ENCODE data around the genes RBM44 and KLHL30.

DNA sequence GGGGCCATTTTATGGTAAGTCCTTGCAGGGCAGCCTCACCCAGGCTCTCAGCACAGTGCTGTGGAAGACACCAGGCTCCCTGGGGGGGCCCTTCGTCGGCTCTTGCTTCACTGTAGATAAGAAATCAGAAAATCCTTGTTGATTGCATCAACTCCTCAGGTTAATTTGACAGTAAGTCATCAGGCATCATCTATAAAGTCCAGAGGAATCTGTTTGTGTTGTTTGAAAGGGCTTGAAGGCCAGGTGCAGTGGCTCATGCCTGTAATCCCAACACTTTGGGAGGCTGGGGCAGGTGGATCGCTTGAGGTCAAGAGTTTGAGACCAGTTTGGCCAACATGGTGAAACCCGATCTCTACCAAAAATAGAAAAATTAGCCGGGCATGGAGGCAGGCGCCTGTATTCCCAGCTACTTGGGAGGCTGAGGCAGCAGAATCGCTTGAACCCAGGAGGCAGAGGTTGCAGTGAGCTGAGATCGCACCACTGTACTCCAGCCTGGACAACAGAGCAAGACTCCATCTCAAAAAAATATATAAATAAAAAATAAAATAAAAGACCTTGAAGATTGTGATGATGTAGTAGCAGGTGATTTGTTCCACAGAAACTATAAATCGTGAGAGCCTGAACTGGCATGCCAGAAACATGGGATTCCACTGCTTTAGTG lies 43.0 kb upstream of the RBM44 start:
- PRO-cap = no peak

- PRO-cap = no peak
Observed at GRCh38 chr2:237756825-237757107, 41.8 kb upstream of the RBM44 start.

- PRO-cap = no peak
Observed at GRCh38 chr2:237798450-237798878, at the start of gene RBM44. RBM44 (plus strand) TSS chr2:237798779.

DNA sequence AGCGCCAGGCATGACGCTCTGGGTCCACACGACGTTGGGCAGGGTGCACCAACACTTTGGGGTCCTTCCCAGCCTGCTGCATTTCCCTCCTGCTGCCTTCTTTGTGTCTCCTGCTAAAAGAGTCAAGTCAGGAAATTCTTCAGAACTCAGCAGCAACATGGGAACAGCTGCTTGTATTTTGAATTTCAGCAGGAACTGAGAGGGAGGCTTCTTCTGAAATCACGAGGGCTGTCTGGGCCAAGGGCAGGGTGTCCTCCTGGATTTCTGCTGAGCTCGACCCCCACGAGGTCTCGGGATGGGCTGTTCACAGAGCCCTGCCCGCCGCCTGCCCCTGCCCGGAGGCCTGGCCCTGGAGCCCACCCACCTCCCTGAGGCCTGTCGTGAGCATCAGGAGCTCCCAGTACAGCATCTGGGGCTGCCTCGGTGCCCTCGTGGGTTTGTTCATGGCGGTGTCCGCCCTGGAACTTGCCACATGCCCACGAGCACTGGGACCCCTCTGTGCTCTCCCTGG lies 25.6 kb downstream of the RAMP1 start:
- PRO-cap = no peak

DNA sequence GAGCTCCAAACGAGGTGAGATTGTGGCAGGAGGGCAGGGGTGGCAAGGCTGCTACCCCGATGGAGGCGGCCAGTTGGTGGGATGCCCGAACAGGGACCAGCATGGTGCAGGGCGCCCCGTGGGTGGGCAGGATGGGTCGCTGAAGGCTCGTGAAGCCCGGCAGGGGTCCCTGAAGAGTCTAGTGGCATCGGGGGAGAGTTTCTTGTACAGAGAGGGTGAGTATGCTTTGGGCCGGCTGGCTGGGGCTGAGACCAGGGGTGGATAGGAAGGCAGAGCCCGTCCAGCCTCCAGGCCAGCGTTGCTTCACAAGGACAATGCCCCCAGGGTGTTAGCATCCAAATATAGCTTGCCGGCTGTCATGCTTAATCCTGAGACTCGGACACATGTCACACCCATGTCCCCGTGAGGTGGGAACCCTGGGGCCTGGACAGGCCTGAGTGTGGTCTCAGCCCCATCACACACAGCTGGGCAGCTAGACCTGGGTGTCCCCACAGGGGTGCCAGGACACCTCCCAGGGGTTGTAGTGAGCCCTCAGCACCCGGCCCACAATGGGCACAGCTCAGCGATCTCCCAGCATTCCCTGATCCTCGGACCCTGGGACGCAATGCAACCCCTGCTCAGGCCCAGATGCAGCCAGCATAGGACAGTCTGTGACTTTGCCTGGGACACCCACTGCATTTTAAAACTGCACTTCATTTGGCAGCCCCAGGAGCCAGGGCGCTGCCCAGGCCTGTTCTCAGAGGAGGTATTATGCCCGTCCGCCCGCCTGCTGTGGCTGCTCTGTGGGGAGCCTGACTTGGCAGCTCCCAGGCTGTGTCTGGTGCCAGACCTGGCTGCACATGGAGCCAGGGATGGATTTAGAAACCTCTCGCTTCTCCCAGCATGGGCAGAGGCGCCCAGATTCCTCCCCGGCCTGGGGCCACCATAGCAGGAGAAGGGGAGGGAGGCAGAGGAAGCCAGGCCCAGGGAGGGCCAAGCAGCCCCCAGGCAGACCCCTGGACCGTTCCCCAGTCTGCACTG lies 36.4 kb downstream of the RAMP1 start:
- PRO-cap = no peak

DNA sequence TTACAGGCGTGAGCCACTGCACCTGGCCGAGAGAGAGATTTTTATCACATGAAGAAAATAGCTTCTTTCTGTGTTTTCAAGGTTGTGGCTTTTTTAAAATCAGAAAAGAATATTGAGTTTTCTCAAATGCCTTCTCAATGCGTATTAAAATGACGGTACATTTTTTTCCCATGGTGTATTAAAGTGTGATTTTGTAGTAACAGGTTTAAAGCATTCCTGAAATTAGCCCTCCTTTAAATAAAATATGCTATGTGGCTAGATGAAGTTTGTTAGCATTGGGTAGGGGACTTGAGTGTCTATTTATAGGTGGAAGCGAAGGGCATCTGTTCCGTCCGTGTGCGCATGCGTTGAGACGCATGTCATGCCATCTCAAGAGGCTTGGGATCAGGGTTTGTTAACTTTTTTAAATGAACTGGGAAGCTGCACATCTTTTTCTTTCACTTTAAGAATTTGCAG lies 39.9 kb downstream of the RAMP1 start:
- PRO-cap = no peak

DNA sequence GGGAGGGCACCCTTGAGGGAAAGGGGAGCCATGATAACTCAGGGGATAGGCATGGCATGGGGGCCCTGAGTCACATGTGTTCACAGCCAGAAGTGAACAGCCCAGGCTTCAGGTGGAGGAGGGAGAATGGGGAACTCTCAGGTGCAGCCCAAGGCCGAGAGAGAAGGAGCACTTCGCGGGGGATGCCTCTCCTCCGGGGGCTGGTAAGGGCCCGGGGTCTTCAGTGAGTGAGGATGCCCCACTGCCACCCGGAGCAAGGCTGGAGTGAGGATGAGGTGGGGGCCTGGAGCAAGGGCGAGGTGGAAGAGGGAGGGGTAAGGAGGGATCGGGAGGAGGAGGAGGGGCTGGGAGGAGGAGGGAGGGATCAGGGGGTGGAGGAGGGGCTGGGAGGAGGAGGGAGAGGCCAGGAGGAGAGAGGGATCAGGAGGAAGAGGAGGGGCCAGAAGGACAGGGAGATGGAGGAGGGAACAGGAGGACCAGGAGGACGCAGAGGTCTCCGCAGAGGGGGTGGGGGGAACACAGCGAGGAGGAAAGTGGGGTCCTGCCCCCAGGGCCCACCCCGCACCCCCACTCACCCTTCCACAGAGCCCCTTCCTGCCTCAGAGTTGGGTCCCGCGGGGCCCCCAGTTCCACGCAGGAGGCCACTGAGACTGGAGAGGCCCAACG lies 42.7 kb downstream of the RAMP1 start:
- PRO-cap = no peak

GRCh38 chr2:237964911-237965594 lies 1.8 kb upstream of the UBE2F start:
- PRO-cap = no peak

- PRO-cap = no peak
Observed at GRCh38 chr2:238138275-238138830, at the start of gene KLHL30. KLHL30 (plus strand) TSS chr2:238138668.

DNA sequence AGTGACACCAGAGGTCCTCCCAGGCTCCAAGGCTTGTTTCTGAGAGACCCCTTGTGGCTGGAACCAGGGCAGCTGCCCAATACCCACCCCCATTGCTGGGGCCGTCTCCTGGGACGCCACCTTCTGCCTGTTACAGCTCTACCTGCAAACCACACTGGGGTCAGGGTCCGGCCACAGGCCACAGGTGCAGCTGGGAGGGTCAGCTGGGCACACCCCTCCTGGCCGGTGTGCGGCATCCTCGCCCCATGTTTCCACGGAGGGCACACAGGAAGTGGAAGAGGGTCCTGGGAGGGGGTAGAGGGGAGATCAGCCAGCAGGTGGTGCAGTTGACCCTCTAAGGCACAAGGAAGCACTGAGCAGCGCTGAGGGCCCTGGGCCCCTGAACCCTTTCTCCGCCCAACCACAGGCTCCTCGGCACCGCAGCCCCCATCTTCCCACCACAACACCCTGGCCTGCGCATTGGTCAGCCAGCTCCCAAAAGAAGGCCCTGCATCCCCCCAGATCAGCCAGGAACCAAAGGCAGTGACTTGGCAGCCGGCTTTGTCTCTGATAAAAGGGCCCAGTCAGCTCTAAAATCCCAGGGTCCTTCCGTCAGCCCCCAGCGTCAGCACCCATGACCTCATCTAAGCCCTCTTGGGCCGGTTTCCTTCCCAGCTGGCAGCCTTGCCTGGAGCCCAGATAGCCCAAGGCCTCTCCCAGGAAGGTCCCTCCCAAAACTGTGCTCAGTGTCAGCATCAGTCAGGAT lies 1.6 kb downstream of the ERFE start:
- PRO-cap = no peak

GRCh38 chr2:238249981-238250753 lies 10.3 kb upstream of the HES6 start:
- PRO-cap = no peak

DNA sequence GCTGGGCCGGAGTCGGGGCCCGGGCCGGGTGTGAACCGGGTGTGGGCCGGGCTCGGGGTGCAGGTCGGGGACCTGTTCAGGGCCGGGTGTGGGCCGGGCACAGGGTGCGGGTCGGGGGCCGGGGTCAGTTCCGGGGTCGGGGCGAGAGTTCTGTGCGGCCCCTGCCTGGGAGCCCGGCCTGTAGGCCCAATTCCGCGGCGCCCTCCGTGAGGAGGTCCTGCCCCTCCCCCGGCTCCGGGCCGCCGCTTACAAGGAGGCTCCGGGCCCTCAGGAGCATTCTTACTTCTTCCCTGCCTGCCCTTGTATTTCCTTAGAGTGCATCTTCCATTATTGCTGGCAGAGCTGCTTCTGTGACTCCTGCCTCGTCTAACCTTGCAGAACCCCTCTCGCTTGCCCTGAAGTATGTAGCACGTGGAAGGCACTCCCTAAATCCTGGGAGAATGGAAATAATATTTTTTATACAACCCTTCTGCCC lies 632 bp downstream of the TRAF3IP1 start:
- PRO-cap = no peak

DNA sequence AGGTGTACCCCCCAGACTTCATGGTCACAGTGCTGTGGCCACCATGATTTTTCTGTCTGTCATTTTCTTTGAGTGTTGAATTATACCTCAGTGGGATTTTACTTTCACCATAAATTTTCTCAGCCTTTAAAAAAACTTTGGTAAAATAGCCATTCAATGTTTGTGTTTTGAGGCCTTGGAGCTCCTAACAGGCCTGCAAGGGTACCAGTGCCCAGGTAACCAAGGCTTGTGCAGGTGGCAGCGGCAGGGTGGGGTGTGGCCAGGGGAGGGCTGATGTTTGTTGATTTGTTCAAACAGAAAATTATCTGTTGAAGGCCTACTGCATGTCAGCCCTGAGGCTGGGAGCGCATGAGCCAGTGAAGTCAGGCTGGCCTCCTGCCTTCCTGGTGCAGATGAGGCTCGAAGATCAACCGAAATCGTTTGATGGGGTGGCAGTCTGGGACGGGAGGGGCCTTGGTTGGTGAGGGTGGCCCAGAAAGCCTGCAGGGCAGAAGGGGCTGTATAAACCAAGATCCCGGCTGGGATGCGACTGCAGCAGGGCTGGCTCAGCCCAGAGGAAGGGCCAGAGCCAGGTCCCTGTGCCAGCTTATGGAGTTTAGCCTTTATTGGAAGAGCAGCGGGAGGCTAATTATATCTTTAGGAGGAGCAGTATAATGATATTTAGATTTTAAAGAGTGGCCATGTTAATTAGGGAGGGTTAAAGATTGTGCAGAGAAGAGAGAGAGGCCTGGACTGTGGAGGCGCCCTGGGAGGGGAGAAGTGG lies 24.8 kb downstream of the TRAF3IP1 start:
- PRO-cap = no peak

DNA sequence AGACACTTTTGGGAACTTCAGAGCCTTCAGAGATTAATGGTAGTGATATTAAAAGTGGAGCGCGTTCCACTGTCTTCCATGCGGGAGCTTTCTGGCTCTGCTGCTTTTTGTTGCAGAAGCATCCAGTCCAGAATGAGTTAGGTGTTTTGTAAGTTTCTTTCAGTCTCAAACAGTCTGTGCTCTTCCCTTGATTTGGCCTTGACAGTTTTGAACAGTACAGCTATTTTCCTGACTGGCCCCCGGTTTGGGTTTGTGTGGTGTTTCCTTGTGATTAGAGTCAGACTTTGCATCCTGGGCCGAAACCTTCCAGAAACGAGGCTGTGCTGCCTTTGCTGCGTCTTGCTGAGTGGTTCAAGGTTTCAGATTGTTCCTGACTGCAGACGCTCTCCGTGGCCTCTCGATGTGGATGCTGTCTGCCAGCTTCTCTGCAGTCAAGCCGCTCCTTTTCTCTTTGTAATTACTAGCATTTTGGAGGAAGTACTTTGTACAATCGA lies 49.0 kb downstream of the TRAF3IP1 start:
- PRO-cap = no peak

DNA sequence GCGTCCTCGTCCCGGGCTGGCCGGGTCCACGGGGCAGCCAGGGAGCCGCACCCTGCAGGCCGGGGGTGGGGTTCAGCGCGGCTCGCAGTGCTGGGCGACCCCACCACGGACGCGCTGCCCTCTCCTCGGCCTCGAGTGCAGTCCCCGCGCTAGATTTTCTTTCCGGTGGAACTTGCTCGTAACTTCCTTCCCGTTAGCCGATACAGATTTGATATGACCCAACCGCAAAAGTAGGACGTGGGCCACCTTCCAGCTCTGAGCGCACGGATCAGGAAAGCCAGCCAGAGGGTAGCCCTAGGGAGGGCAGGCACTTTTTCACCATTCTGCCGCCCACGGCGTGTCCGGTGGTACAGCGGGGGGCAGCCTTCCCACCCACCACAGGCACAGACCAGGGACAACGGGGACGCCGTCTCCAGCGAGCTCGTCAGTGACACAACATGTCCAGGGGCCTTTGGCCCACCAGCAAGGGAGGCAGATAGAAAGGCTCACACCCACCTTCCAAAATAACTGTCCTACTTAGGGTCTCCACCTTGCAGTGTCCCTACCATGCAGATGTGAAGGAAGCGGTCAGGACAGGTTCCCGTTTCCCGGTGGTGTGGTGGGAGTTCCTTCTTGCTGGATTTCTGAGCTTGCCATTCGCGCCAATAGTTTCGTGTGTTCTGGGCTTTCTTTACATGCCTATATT lies 614 bp downstream of the ASB1 start:
- PRO-cap = bidirectional peak, plus-strand start at position 228 of the sequence, minus-strand start at position 137 of the sequence

- PRO-cap = no peak
Observed at GRCh38 chr2:238433471-238433718, 6.7 kb downstream of the ASB1 start.

DNA sequence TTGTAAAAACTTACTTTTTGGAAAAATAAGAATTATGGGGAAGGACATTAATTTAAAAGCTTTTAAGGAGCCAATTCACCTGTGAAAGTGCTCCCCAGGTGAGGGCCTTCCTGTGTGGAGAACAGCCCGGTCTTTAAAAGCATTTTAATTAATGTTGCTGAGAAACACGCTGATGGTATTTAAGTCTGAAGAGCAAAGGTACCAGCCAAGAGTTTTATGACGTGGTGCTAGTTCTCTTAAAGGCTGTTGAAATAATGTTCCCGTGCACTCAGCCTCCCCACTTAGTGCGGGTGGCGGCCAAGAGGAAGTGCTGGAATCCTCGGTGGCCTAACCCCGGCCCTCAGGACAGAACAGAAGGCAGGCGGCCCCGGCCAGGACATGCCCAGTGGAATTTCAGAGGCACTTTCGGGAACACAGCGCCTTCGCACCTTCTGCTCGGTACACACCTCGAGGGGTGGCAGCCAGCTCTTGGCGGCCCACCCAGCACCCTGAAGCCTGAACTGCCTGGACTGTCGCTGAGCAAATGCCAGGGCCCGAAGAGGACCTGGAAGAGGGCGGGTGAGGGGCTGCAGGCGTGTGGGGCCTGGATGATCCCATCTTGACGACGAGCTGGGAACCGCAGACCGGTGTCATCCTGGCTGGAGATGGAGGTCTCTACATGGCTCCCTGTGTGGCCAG lies 142.8 kb downstream of the ASB1 start:
- PRO-cap = bidirectional peak, plus-strand start at position 346 of the sequence, minus-strand start at position 135 of the sequence

DNA sequence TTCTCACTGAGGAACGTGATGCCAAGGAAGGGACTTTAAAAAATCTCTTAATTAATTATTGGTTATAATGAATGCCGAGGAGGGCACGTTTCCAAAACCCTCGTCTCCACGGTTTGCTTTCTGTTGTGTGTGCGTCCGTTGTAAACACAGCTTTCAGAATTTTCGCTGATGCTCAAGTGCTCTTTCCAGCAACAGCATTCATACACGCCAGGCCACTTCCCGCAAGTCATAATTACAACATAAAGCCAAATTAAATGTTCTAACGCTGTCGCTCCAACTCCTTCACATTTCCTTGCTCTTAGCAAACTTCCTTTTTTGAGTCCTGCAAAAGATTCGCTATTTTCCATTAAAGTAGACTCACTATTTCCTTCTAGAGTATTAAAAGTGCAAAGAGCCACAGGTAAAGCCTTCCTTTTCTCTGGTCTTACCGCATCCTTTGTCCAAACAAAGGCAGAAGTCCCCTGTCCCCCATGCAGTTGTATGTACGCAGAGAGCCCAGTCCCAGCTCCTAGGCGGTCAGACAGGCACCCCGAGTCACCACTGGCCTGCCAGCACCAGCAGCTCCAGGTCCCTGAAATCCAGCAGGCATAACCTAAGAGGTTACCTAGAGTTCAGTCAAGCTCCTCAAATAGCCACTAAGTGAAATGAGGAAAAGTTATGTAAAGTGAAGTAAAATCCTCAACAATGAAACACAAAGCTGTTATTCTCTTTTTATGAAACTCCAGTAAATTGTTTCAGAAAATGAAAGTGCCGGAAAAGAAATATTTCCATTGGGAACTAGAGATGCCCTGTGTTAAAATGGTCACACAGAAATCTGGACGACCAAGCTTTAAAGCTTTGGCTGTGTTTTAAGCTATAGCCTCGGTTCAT lies 60.5 kb upstream of the TWIST2 start:
- PRO-cap = no peak

- PRO-cap = no peak
Observed at GRCh38 chr2:238791403-238791714, 56.5 kb upstream of the TWIST2 start.

DNA sequence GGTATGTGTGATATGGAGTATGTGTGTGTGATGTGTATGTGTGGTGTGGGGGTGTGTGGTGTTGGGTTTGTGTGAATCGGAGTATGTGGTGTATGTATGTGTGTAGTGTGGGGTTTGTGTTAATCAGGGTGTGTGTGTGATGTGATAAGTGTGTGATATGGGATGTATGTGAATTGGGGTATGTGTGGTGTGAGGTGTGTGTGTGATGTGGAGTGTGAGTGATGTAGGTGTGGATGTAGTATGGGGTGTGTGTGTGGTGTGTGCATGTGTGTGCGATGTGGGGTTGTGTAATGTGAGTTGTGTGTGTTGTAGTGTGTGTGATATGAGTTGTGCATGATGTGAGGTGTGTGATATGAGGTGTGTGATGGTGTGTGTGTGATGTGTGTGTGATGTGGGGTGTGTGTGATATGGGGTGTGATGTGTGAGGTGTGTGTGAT lies 54.4 kb downstream of the TWIST2 start:
- PRO-cap = no peak

Data from sternocleidomastoid (tissue), 1 donor.